AG04449 (cell line): Measurements from ENCODE around the genes CSNK1G1, TRIP4 and DPP8.

DNA sequence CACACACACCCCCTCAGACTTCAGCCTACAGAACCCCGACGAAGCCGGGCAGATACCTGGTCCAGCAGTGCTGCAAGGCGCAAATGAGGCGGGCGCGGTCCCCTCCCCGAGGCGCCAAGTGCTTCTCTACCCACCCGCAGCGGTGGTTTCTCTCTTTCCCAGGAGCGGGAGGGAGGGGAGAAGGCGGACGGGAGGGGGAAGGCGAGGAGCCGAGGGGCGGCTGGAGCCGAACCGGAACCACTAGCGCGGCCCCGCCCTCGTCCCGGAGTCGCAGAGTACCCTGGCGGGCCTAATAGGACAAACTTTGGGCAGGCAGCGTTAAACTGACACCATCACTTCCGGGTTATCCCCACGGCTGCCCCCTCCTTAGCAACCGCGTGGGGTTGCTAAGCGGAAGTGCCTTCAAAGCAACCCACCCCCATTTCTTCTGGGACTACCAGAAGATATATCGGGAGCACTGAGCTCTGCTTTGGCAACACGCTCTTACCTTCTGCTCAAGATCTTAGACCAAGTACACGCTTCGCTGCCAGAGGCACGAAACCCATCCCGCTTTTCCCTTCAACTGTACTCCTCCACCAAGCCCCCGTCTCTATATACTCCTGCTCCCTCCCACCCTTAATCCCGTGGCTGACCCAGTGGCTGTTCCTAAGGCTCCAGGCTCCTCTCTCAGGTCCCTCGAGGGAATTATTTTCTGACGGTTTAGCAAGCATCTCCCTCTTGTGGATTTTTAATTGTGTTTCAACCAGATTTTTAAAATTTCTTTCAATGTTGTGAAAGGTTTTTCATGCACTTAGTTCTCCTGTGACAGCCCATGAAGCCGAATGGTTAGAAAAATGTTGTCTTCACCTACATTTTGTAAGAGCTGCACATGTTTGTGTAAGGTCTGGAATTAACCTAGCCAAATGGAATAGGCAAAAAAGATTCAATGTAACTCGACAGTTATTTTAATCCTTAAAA is at the start of gene CSNK1G1:
TSS of gene CSNK1G1 (minus strand) at position 242 of the 957 bp plus-strand sequence.
- RRBS = 4% methylated on average over 8 of the region's 44 CpGs

- RRBS = 6% methylated on average over 3 of the region's 52 CpGs
Observed at GRCh38 chr15:64387354-64388418, at the start of gene TRIP4. Gene TRIP4 (plus strand): TSS chr15:64387836.

DNA sequence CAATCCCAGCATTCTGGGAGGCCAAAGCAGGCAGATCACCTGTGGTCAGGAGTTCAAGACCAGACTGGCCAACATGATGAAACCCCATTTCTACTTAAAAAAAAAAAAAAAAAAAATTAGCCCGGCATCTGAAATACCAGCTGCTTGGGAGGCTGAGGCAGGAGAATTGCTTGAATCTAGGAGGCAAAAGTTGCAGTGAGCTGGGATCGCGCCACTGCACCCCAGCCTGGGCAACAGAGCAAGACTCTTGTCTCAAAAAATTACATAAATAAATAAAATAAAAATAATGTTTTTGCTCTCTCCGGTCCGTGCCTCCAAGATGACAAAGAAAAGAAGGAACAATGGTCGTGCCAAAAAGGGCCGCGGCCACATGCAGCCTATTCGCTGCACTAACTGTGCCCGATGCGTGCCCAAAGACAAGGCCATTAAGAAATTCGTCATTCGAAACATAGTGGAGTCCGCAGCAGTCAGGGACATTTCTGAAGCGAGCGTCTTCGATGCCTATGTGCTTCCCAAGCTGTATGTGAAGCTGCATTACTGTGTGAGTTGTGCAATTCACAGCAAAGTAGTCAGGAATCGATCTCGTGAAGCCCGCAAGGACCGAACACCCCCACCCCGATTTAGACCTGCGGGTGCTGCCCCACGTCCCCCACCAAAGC is 132.4 kb downstream of the ZNF609 start:
- RRBS = no CpG with 5 or more reads among the region's 24 CpGs

DNA sequence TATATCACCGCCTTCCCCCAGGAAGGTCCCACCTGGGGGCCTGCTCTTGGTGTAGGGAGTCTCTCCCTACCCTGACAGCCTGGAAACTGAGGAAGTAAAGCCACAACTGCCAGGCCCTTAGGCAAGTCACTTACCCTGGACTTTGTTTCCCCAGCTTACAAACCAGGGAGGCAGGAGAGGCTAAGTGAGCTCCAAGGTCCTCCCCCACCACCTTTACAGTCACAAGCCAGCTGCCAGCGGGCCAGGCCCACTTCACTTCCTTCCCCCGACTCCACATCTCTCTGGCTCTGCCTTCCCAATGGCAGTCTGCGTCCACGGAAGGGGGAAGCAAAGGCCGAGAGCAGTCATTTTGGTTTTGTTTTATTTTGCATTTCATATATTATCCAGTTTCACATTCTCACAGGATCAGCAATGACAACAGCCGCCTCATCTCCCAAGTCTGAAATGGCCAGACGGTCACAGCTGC is 35.8 kb downstream of the RBPMS2 start:
- RRBS = no CpG with 5 or more reads among the region's 8 CpGs

DNA sequence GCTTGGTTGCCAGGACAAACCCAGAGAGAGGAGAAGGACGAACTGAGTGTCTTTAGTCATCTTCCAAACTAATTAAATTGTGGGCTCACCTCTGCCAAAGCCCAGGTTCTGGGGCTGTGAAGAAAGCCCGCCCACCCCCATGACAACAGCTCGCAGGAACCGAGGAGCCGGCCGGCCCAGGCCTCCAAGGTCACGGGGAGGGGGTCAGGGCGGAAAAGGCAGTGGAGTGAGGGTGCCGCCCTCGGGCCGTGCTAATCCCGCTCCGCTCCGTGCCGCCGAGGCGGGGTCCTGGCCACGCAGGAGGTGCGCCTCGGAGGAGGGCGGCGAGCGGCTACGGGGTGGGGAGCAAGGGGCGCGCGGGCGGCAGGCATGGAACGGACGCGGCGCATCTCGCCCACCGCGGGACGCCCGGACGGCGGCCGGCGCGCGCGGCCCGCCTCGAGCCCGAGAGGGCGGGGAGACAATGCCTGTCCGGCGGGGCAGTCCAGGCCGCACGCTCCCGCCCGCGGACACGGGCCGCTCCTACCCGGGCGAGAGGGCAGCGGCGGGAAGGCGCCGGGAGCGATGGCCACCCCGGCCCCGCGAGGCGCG is 727 bp downstream of the RBPMS2 start:
- RRBS = 2% methylated on average over 24 of the region's 69 CpGs

DNA sequence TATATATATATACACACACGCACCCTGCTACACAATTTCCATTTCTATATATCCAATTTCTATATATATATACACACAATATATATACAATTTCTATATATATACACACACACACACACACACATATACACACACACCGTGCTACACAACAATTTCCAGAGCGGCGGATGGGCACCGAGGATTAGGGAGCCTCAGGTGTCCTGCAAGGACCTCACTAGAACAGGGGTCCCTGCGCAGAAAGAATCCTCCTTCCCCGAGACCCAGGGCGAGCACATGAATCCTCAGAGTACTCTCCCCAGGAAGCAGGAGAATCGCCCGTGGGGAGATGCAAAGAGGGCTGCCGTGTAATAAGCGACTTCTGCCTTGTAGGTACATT is 563 bp downstream of the PIF1 start:
- RRBS = no CpG with 5 or more reads among the region's 12 CpGs

GRCh38 chr15:64842982-64843814 is 1.5 kb downstream of the PLEKHO2 start:
- RRBS = no CpG with 5 or more reads among the region's 14 CpGs

GRCh38 chr15:64844415-64845786 is 3.2 kb downstream of the PLEKHO2 start:
- RRBS = no CpG with 5 or more reads among the region's 13 CpGs

GRCh38 chr15:65009370-65010019 is 19.8 kb upstream of the SPG21 start:
- RRBS = no CpG with 5 or more reads among the region's 5 CpGs

GRCh38 chr15:65055052-65055666 is 10.0 kb downstream of the SLC51B start:
- RRBS = no CpG with 5 or more reads among the region's 16 CpGs

GRCh38 chr15:65059777-65060336 is 7.9 kb downstream of the RASL12 start:
- RRBS = no CpG with 5 or more reads among the region's 3 CpGs

DNA sequence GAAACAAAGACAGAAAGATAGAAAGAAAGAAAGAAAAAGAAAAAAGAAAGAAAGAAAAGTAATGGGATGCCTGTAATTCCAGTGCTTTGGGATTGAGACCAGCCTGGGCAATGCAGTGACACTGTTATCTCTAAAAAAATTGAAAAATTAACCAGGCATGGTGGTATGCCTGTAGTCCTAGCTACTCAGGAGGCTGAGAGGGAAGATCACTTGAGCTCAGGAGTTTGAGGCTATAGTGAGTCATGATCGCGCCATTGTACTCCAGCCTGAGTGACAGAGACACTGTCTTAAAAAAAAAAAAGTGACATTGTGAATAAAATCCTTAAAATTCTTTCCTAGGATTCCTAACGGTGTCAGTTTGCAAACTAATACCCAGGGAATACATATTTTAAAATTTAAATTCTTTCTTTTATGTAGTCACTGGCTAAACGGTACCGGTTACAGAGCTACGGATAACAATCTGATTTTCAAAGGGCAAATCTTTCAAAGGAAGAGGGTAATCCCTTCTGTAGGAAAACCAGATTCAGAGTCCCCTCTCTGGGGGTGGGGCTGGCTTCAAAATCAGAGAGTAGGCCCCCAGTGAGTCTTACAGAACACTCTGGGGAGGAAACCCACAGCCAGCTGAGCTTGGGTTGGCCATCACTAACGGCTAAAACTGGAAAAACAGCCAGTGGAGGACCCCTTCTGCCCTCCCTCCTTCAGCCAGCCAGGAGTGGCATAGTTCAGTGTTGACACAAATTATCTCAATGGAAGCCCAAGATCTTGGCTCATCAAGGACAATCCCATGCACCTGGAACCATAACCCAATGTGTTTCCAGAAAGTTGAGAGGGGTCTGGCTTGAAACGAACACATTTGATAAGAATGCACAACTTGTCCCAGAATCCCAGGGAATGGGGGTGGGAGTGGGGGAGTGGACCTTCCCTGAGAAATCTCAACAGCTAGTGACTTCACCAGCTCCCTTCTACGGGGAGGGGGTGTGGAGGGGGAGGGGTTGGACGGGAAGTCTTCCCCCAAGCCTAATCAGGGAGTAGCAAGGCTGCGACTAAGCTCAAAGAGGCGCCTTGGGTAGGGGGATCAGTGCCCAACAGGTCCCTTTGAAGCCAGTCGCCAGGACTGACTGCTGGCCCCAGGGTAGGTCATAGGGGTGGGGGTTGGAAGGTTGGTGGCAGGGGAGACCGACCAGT is 1.2 kb downstream of the RASL12 start:
- RRBS = no CpG with 5 or more reads among the region's 14 CpGs

- RRBS = no CpG with 5 or more reads among the region's 4 CpGs
Observed at GRCh38 chr15:65069287-65069829, 1.6 kb upstream of the RASL12 start.

DNA sequence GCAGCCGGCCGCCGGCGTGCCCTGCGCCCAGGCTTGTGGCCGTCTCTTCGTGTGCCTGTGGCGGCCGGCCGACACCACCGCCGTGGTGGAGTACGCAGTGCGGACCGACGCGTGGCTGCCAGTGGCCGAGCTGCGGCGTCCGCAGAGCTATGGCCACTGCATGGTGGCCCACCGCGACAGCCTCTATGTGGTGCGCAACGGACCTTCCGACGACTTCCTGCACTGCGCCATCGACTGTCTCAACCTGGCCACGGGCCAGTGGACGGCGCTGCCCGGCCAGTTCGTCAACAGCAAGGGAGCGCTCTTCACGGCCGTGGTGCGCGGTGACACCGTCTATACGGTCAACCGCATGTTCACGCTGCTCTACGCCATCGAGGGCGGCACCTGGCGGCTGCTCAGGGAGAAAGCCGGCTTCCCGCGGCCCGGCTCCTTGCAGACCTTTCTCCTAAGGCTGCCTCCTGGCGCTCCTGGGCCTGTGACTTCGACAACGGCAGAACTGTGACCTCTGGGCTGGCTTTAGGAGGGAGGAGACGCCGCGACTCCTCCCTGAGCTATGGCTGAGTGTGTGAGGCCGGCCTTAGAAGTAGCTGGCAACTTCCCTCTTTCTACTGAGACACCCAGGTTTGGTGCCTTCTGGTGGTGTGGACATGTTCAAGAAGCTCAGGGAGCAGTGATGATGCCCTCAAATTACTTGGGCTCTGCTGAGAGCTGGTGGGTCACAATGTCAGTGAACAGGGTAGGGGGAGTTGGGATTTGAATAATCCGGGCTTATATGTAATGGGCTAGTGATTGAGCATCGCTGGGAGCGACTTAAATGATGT is 1.4 kb downstream of the KBTBD13 start:
- RRBS = 35% methylated on average over 4 of the region's 61 CpGs

DNA sequence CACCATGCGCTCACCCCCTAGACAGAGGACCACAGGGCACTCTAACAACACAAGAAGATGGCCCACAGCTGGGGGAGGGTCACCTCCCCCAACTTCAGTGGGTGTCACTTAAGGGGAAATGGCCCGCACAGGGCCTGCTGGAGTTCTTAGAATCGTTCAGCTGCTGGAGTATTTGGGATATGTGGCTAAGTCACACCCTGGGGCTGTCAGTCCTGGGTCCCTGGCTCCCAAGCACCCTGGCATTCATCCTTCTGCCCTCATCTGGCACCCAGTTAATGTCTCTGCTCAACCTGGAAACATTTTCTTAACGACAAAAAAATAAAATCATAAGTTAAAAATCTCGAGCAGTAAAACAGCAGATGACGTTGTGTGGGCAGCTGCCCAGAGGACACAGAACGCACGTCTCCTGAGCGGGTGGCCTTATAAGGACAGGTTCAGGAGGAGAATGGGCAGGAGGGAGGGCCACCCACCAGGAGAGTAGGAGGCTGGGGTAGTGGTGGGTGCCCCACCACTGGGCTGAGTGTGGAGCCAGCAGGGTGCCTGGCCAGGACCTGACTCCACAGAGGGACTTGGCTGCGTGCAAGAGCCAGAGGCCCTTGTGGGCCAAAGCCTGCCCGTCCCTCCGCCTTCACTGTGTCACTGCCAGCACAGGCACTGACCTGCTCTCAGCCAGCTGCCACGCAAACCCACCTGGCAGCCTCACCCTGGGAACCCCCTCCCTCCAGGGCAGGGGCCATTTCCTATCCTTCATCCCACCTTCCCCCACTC is 11.5 kb downstream of the KBTBD13 start:
- RRBS = no CpG with 5 or more reads among the region's 13 CpGs

GRCh38 chr15:65132786-65133443 is 693 bp downstream of the PDCD7 start:
- RRBS = 2% methylated on average over 30 of the region's 80 CpGs

GRCh38 chr15:65287001-65287199 is 217 bp upstream of the PARP16 start:
- RRBS = no CpG with 5 or more reads among the region's 22 CpGs

- RRBS = no CpG with 5 or more reads among the region's 4 CpGs
Observed at GRCh38 chr15:65311831-65312335, 25.2 kb upstream of the PARP16 start.

DNA sequence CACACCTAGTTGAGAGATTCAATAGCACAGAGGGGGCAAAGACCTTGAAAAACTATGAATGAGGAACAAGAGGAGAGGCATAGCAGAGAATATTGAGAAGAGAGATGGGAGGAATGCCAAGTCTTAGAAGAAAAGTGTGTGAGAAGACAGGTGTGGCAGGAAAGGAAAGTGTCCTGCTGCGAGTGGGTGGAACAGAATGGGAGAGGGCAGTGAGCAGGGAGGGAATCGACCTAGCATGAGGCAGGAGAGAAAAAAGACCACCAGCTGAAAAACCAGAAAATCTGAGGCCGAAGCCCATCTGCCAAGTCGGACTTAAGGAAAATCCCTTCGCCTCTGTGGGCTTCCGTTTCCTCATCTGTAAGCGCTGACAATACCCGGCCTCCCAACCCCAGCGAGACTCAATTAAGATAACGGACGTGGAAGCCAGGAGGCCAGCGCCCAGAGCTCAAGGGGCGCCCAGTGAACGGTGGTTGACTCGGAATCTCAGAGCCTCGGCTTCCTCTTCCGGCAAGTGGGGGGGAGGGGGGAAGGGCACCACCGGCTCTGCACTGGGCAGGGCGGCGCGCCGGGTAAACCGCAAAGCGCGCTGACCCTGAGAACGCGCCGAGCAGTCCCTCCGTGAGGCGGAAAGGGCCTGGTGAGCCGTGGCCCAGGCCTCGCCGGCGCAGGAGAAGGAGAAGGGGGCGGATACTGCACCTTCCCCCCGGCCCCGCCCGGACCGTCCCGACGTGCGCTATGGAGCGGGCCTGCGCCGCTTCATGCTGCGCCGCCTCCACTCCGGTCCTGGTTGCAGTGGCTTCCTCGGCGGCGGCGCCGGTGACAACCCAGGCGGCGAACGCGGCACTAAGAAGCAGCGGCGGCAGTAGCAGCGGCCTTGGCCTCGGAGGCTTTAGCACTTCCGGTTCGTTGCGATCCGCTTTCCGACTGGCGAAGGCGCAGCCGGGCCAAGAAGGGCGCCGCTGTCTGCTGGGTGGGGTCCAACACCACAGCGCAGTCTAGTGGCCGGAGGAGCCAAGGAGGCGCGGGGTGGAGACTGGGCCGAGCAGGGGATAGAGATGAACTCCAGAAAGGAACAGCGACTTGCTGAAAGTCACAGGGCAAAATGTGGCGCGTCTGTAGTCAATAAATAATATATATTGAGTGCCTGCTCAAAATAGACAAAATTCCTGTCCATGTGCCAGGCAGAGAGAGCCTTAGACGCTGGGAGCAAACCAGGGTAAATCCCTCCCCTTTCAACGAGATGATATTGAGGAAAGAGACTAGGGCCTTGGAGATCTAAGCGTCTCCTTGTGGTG is at the start of gene DPP8:
TSS of gene DPP8 (minus strand) at position 900 of the 1,295 bp plus-strand sequence.
- RRBS = 1% methylated on average over 34 of the region's 82 CpGs

DNA sequence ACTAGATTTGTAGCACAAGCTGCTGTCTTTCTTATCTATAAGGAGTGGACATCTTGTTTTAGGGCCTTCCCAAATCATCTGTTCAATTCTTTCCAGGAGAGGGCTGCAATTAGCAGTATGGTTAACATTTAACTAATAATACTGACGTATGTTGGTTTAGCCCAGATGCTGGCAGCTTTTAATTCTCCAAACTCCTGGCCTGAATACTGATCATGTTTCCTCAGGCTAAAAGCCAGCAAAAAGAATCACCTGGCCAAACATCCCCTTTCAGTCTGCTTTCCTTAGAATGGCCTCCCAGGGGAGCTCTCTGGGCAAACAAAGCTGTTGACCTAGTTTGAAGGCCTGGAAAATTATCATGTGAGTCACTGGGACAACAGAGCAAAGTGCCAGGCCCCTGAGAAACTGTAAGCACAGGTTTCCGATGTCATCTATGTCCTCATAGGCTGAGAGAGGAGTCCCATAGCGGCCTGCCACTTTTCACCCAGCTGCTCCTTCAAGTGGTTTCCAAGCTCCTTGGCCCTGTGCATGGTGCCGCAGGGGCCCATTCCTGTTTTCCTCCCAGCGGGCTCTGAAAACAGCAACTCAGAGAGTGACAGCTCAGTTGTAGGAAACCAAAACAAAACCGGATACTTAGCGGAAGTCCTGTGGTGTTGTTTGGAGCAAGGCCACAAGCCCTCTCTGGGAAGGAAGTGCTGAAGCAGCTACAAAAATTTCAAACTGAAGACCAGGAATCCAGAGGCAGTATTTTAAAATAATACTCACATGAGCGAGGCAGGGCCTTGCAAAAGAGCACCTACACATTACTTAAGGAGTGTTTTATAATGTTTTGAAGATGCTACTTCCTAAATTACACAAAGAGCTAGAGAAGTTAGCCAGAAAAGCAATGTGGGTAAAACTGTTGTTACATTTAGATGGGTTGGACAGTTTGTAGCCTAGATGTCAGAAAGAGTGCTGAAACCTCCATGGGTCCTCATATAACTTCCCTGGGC is 36.5 kb upstream of the RAB11A start:
- RRBS = no CpG with 5 or more reads among the region's 8 CpGs